NB4 (cell line): ENCODE results near the genes OR2B2 and ZKSCAN4.

GRCh38 chr6:26536476-26537020 lies 1.6 kb upstream of the HMGN4 start:
- RRBS: no CpG with 5 or more reads among the region's 8 CpGs

DNA sequence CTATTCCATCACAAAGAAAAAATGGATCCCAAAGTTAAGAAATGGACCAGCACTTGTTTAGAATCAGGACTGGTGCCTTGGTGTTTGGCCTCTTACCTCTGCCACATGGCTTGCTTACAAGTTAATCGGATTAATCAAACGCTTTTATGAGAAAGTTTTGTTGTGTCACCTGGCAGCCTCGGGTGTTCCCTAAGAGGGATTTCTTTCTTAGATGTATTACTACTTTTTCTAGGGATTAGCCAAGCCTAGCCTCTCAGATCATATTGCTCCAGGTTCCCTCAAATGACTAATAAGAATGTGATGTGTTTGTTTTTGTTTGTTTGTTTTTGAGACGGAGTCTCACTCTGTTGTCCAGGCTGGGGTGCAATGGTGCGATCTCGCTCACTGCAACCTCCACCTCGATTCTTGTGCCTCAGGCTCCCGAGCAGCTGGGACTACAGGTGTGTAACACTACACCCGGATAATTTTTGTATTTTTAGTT lies 847 bp downstream of the HMGN4 start:
- RRBS: no CpG with 5 or more reads among the region's 9 CpGs

DNA sequence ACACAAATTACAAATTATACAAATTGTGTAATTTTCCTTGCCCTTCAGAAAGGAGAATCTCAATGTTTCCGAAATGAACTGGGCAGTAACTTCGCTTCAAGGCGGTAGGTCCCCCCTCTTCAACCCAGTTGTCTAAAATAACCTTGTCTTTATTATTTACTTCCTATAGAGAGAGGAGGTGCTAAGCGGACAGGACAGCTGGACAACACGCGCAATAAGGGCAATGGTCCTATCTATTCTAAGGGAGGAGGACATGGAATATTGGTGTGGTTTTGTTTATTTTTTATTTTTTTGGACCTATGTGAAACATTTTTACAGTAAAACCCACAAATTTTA lies 2.4 kb upstream of the ABT1 start:
- RRBS: no CpG with 5 or more reads among the region's 6 CpGs

GRCh38 chr6:26599137-26600152 lies 2.7 kb downstream of the ABT1 start:
- RRBS: no CpG with 5 or more reads among the region's 5 CpGs

GRCh38 chr6:27162152-27162628 lies 15.3 kb downstream of the H2AC12 start:
- RRBS: no CpG with 5 or more reads among the region's 7 CpGs

- RRBS: no CpG with 5 or more reads among the region's 14 CpGs
Observed at GRCh38 chr6:27176041-27176603, 29.2 kb downstream of the H2AC12 start.

GRCh38 chr6:27267865-27268305 lies 20.4 kb downstream of the PRSS16 start:
- RRBS: no CpG with 5 or more reads among the region's 19 CpGs

- RRBS: no CpG with 5 or more reads among the region's 11 CpGs
Observed at GRCh38 chr6:27275183-27275463, 27.6 kb downstream of the PRSS16 start.

DNA sequence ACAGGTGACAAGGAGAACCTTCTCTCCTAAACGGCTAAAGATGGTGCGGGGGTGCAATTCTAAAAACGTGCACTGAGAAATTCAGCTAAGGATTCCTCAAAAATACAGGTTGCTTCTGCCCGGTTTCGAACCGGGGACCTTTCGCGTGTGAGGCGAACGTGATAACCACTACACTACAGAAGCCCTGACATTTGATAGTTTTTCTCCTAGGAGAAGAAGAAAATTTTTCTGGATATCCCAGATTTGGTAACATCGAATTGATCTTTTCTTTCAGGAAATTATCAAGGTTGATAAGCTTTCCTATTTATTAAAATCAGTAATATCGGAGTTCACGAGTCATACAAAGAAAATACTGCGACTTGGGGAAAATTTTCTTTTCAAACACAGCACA lies 31.9 kb downstream of the POM121L2 start:
- RRBS: no CpG with 5 or more reads among the region's 14 CpGs

DNA sequence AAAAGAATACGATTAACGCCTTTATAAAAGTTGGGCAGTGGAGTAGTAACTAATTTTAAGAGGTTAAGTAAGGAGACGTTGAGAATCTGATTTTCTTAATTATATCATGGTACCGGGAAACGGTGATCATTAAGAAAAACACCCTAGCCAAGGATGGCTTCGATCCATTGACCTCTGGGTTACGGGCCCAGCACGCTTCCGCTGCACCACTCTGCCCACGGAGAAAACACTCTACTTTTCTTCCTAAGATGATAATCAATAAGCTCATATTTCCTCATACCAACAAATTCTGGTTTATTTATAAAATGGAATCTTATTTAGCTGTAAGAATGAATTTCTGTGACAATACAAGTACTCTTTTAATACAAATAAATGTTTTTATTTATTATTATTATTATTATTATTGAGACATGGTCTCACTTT lies 8.4 kb downstream of the POM121L2 start:
- RRBS: no CpG with 5 or more reads among the region's 10 CpGs

DNA sequence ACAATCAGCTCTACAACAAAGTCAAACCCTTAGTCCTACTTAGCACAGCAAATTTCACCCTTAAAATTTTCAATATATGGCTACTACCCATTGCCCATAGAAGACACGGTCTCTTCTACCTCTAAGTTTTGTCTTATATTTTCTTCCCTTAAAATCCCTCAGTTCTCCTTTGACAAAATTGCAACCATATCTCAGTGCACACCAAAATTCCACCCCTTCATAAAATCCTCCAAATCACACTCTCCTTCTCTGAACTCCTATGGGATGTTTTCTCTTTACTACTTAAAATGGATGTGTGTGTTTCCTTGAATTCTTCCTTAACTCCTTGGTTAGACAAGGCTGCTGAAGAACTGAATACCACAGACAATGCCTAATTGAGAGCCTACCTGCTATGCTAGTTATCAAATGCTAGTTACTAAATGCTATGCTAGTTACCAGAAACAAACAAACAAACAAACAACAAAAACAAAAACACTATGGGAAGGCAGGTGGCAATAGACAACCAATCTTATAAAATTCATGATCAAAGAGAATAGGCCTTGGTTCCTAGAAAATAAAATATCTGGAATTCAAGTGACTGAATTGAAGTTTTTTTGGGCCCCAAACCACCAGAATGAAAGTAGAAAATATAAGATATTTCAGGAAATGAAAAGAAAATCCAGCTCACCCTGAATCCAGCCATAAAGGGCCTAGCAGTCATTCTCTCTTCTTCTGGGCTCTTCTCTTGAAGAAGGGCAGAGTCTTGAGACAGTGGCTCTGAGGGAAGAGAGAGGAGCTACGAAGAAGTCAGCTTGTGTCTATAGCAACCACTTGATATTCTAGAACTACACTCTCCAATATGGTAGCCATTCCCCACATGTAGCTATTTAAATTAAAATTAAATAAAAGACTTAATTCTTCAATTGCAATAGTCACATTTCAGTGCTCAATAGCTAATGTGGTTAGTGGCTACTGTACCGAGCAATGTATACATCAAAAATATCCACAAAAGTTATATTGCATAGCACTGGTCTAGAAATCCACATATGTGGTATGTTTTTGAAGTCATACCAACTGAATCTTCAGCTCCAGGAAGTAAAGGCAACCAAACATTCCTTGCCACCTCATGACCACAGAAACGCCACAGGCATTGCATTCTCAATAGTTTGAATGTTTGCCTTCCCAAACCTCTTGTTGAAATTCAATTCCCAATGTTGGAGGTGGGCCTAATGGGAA lies 18.7 kb upstream of the ZNF391 start:
- RRBS: no CpG with 5 or more reads among the region's 4 CpGs

DNA sequence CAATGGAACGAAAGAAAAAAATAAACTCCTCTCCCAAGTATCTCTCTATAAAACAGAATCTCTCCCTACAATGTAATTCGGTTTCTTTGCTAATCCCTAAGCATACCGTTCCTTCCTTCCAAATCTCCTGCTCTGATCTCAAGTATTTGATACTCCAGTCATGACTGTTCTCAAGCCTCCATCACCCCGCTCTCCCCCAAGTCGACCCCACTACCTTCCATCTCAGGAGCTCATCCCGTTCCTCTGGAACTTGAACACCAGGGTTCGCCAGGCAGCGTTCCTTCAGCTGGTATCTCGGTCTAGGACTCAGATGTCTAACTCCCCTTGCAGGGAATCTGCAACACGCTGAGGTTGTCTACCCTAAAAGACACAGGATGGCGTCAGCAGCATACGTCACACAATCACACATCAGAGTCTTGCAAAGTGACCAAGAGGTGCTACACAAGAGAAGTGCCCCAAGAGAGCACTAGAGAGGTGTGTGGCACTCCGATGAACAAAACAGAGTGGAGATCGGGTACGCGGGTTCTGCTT lies 766 bp downstream of the ZNF184 start:
- RRBS: no CpG with 5 or more reads among the region's 16 CpGs

GRCh38 chr6:27650806-27651150 lies 157.0 kb downstream of the H2BC13 start:
- RRBS: no CpG with 5 or more reads among the region's 7 CpGs

GRCh38 chr6:27726600-27726979 lies 81.1 kb downstream of the H2BC13 start:
- RRBS: no CpG with 5 or more reads among the region's 9 CpGs

GRCh38 chr6:27738341-27738674 lies 69.4 kb downstream of the H2BC13 start:
- RRBS: no CpG with 5 or more reads among the region's 18 CpGs

GRCh38 chr6:27894275-27894849 lies 1.1 kb downstream of the H2BC17 start:
- RRBS: under 1% methylated on average over 6 of the region's 31 CpGs

DNA sequence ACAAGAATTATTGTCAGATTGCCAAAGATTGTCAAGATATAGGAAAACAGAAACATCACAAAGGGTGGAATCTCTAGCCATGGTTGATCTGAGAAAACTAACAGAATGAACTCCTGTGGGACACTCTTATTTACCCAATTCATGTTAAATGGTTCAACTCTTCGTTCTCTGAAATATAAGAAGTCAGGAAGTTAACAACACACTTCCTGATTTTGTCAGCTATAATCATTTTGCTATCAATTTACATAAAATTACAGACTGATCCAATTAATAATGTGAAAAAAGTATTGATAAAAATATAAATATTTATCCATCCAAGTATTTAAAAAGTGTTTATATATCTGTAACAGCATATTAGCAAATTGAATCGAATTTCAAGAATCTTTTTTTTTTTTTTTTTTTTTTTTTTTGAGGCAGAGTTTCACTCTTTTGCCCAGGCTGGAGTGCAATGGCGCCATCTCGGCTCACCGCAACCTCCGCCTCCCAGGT lies at the start of gene OR2B2:
OR2B2 (minus strand) TSS at position 220 of the 489 bp plus-strand sequence.
- RRBS: no CpG with 5 or more reads among the region's 6 CpGs

- RRBS: no CpG with 5 or more reads among the region's 11 CpGs
Observed at GRCh38 chr6:28232347-28233067, 7.4 kb downstream of the ZSCAN9 start.

DNA sequence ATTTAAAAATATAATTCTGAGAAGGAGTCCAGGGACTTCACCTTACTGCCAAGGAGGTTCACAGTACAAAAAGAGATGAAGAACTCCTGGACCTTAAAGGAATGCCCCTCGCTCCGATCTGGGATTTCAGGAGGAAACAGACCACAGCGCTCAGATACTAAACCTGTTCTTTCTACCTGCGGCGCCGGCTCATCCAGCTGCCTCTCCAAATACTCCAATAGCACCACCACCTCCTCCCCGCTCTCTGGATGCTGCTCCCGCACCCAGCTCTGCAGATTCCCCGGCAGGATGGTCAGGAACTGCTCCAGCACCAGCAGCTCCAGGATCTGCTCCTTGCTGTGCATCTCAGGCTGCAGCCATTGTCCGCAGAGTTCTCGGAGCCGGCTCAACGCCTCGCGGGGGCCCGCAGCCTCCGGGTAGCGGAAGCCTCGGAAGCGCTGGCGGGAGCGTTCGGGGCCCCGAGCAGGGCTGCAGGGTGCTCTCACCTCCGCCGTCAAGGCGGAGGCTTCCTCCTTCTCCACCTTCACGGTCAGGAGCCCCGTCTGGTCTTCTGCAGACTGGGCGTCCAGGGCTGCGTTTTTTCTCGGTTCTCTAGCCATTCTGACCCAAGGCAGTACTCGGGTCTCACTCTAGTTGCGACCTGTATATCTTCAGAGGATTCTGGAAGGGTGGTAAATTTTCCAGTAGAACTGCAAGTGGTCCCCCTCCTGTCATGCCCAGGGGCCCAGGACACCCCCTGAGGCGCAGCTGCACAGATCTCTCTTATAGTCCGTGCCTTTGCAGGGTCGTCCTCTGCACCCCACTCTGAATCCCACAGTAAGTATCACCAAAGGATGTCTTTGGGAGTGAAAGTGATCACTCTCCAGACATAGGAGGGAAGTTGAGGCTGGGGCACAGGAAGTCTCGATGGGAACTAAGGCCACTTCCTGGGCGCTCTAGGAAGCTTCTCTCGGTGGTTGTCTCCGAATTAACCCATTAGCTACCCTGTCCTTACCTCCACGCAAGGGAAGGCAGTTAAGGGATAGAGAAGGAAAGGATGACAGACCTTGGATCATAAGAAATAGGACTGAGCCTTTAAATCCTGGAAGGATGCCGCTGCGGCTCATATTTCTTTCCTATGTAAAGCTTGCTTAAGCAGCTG lies at the start of gene ZKSCAN4:
ZKSCAN4 (minus strand) TSS at position 888 of the 1,141 bp plus-strand sequence.
- RRBS: 0% methylated on average over 3 of the region's 44 CpGs

GRCh38 chr6:28382028-28382586 lies 17.4 kb downstream of the ZSCAN12 start:
- RRBS: no CpG with 5 or more reads among the region's 3 CpGs